Anterior vena cava (tissue), 1 donor: ENCODE measurements around the gene IL1F10.

DNA sequence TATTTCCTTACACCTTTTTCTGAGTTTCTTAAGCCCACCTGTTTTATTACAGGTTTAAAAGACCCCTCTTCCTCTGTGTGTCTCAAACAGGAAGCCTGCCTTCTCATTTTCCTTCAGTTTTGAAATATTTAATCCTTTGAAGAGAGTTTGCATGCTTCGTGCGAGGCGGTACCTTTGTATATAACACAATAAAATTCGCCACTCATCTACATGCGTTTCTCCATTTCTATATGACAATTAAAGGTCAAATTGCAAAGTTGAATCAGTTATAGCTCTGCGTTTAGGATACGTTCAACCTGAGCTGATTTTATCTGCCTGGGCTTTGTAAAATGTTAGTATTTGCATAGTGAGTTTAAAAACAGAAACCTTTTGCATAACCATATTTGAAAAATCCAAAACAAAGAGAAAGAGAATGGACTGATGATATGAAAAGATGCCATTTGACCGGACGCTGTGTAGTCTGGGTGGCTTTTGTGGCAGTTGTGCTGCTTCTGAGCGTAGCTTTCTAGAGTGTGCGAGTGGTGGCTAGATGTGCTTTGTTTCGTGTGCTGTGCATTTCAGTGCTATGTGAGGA lies 126.5 kb downstream of the ACOXL start:
- PRO-cap, result no peak

DNA sequence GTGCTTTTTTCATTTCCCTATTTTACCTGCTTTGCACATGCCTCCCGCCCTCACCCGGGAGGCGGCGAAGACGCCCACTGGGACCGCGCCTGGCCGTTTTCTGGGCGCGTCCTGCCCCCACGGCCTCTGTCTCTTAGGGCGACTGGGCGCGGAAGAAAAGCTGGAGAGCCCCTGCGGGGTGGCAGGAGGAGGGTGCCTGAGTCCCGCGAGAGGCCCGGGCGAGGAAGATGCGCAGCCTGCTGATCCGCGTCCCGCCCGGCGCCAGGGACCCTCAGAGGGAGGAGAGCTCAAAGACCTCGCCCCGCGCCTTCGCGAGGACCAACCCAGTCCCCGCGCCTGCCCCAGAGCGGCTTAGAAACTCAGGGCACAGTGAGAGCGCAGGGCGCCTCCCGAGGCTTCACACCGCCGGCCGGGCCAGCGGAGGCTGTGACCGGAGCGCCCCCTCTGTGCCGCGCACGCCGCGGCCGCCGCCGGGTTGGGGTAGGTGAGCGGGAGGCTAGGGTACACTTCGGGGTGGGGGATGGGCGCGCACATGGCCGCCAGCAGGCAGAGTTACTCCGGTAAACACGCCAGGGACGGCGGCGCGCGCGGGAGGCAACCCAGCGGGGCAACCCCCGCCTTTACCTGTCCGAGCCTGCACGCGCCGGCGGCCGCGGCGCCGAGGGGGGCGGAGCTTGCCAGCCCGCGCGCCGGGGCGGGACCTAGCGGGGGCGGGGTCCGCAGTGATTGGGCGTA lies 416 bp upstream of the BCL2L11 start:
- PRO-cap, result bidirectional peak, plus-strand start at position 208 of the sequence, minus-strand start at position 128 of the sequence; bidirectional peak, plus-strand start outside the sequence, minus-strand start at position 626 of the sequence

DNA sequence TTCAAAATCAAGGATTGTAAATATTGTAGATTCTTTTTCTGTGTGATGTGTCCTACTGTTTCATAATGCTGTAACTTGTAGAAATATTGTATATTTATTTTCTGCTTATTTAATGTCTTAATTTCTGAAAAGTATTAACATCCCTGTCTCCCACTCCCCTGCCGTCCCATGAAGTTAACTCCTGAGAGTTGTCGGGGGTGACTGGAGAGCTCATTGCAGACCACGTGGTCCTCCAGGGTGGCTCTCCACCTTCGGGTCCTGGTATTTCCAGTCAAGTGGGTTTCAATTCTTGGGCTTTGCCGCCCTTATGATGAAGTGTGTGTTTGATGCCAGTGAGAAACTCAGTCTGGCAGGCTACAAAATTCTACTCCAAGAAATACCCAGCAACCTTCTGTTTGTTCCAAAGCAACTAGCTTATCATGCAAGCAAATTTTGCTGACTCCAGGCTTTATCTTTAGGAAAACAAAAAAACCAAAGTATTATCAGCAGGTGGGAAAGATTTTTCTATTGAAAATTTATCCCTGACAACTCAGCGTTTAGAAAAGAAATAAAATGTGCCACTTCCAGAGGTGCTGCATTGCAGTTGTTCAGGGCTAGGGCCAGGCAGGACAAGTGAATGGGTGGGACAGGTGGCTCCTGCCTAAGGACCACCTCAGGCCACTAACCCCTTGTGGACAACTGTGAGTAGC lies 46.4 kb downstream of the BCL2L11 start:
- PRO-cap, result no peak

- PRO-cap, result no peak
These were observed 47.9 kb downstream of the BCL2L11 start for GRCh38 chr2:111168434-111169279.

DNA sequence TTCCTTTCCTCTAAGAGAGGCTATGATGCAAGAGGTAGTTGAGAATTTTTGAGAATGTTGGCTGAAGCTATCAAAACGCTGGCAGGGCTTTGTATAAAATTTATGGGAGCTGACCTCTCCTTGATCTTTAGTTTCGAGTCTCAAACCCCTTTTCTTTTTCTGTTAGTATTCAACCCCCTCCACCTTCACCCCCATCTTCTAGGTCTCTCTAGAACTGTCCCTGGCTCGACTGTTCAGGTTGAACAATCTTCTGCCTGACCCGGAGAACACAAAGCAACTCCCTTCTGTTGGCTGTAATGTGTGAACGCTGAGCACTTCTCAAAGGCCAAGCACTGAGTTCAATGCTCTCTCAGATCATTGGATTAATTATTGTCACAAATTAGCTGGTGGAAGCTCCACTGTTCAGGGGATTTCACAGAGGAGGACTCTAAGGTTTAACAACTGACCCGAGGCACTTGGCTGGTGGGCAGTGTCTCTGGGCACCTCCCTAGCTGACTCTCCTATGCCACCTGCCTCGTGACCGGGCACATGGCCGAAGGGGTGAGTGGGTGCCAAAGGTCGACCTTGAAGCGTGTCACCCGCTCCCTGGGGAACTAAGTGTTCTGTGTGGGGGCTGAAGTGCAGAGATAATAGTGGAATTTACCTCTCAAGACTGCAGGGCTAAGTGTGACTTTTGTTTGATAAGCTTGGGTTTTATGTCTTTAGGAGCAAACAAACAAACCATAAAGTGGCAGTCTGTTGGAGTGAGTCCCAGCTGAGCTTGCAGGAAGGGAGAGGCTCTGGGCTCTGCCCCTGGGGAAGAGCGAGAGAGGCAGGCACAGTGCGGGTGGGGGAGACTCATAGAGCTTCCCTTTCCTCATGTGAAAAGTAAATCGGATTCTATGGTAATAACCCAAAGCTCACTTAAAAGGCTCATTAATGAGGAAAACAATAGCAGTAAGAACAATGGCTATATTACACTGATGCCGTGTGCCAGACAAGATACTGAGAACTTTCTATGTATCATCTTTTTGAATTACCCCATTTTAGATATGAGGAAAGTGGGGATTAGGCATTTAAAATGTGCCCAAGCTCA lies 64.8 kb downstream of the BCL2L11 start:
- PRO-cap, result no peak

- PRO-cap, result no peak
These were observed 259.2 kb downstream of the ANAPC1 start for GRCh38 chr2:111624806-111625224.

GRCh38 chr2:111662934-111663406 lies 221.0 kb downstream of the ANAPC1 start:
- PRO-cap, result no peak

DNA sequence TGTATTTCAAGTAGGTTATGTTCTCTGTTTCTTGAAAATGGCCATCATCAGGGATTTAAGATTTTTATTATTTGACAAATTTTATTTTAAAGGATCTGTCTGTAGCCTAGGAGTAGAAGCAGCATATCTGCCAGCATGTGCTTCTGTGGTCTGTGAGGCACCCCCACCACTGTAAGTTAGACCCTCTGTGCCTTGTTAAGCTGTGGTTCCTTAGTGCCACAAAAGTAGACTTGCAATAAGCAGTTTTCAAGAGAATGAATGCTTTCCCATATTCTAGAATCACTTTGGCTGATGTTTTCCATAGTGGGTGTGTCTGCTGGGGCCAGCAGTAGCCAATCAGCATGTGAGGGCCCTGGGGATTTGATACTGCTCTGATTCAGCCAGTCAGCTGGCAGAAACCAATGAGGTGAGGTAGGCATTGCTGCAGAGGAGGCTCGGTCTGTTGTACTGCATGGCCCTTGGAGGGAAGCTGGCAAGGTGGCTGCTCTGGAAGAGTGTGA lies 22.6 kb downstream of the TMEM87B start:
- PRO-cap, result no peak

DNA sequence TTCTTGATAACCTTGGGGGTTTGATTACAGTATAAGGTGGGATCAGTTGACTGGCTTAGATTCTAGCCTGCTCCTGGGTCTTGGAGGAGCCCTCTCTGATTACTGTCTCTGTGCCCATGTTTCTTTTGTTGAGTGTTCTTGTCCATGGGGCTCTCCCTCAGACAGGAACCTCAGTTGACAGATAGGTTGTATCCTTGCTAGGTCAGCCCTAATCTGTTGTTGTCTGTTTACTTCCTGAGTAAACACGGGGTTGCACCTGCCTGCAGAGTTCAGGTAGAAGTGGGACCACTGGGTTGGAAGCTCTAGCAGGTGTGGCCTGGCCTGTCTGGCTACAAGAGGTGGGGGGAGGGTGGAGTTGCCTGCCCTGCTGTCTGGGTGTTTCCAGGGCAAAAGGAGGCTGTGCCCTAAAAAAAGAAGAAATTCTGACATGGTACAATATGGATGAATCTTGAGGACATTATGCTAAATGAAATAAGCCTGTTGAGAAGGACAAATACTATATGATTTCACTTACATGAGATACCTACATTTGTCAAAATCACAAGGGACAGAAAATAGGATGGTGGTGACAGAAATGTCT lies 32.7 kb downstream of the ZC3H8 start:
- PRO-cap, result no peak

GRCh38 chr2:112296616-112297041 lies 21.2 kb downstream of the ZC3H6 start:
- PRO-cap, result no peak

DNA sequence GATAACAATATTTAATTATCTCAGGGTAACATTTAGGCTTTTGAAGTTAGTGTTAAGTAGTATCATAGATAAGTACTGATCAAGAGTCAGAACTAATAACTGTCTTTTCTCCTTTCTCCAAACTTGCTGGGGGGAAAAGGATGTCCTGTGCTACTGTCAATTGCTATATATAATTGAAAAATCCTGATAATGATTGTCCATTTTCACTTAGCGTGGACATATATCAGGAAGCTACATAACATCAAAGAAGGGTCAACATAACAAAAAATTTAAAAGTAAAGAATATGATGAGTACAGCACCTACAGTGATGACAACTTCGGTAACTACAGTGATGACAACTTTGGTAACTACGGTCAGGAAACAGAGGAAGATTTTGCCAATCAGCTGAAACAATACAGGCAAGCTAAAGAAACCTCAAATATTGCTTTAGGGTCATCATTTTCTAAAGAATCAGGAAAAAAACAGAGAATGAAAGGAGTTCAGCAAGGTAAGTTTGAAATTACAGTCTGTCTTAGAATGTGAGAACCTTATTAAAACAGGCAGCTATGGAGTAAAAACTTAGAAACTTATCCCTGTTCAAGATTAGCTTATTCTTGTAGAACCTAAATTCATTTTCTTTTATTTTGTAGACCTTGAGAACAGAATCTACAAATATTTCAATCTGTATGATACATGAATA lies 34.4 kb downstream of the ZC3H6 start:
- PRO-cap, result no peak

DNA sequence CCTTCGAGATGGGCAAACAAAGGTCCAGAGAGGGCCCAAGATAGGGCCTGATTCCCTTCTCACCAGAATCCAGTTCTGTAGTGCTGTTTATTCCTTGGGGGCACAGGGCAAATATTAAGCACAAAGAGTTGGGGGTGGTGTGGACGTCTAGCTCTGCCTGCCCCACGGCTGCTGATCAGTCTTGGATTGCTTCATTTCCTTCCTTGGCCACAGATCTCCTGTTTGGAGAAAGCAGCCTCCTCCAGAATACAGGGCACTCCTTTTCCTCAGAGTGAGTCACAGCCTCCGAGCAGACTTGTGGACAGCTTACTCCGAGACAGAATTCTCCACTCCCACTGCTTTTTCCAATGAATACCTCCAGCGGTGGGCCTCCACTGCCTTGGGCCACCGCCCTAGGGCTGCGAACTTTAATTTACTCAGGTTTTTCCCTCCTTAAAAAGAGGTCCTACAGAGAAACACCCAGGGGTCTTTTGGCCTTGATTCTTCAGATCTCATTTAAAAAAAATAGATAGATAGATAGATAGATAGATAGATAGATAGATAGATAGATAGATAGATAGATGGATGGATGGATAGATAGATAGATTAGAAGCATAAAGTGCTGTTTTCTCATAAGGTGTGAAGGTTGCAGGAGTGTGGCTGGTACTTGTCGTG lies 18.3 kb upstream of the SLC20A1 start:
- PRO-cap, result bidirectional peak, plus-strand start at position 288 of the sequence, minus-strand start at position 188 of the sequence

- PRO-cap, result no peak
These were observed 20.8 kb downstream of the SLC20A1 start for GRCh38 chr2:112666565-112666886.

GRCh38 chr2:112692311-112693089 lies 28.3 kb upstream of the NT5DC4 start:
- PRO-cap, result no peak

DNA sequence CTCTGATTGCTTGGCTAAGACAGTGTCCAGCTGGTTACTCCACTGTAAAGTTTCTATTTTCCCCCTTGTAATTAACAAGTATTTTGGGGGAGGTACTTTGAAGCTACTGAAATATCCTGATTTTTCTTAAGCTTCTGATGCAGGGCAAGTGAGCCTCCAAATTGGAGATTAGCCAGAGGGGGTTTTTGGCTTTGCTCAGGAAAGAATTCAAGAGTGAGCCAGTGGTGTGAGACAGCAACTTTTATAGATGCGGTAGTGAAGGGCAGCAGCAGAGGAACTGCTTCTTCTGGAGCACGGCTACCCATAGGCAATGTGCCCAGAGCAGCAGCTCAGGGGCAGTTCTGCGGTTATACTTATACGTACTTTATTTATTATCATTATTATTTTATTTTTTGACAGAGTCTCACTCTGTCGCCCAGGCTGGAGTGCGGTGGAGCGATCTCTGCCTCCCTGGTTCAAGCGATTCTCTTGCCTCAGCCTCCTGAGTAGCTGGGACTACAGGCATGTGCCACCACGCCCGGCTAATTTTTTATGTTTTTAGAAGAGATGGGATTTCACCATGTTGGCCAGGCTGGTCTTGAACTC lies 19.8 kb upstream of the NT5DC4 start:
- PRO-cap, result no peak

GRCh38 chr2:112782601-112782874 lies 1.8 kb downstream of the IL1A start:
- PRO-cap, result no peak

DNA sequence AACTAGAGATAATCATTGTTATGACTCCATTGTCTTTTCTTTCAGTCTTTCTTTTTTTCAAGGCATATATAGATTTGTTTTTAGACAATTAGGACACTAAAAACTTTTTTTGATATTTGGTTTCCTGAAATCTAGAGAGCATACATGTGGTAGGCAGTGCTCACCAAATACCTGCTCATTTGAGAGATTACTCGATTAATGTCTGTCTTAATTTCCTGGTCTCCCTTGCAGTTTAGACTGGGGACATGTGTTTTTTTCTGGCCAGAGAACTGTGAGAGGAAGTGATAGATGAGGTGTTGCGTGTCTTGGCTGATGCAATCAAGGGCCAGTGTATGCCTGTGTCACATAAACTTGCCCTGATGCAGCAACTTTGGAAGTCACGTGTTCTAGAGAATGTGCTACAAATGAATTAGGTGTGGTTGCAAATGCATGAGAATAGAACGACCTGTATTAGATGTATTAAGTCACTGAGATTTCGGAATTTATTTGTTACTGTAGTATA lies 9.8 kb upstream of the IL1A start:
- PRO-cap, result no peak

DNA sequence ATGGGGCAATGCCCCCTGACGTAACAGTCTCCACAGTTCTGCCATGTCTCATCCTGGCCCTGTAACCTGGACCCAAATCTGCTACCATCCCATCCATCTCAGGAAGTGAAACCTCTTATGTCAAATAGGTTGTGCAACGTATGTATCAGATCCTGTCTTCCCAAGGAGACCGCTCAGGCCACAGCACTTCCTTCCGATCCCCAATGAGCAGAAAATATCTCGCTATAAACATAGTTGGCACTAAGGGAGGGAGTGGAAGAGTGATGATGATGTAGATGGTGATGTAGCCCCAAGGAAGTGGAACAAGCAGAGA lies 2.9 kb upstream of the IL1B start:
- PRO-cap, result no peak

DNA sequence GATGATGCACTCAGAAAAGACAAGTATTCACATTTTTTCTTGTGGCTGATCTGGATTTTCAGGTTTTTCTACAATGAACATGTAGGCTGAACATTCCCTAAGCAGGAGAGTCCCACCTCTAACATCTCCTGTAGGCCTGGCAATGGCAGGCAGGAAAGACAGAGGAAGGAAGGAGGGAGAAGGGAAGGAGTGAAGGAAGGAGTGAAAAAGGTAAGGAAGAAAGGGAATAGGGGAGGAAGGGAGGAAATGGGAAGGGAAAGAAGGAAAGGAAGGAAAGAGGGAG lies 523 bp upstream of the IL36RN start:
- PRO-cap, result no peak

DNA sequence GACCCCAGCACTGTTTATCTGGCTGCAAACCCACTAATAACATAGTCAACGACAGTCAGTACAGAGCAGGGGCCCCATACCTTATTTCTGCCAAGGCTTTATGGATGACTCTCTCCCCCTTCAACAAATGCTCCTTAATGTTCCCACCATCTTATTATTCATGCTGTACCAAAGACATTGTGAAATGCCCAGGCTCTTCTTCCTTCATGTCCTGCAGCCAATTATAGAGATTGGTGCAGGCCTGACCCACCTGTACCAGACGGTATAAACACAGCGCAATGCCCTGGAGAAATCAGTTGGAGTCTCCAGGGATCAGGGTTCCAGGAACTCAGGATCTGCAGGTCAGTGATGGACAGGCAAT lies at the start of gene IL1F10:
IL1F10 (plus strand) TSS at position 295 of the 361 bp plus-strand sequence.
- PRO-cap, result no peak